Hair follicular keratinocyte (primary cell): ENCODE measurements around a stretch of chr10.

GRCh38 chr10:110583313-110583603 is 15.8 kb downstream of the SMC3 start:
- RAMPAGE, long total RNA = no peak

DNA sequence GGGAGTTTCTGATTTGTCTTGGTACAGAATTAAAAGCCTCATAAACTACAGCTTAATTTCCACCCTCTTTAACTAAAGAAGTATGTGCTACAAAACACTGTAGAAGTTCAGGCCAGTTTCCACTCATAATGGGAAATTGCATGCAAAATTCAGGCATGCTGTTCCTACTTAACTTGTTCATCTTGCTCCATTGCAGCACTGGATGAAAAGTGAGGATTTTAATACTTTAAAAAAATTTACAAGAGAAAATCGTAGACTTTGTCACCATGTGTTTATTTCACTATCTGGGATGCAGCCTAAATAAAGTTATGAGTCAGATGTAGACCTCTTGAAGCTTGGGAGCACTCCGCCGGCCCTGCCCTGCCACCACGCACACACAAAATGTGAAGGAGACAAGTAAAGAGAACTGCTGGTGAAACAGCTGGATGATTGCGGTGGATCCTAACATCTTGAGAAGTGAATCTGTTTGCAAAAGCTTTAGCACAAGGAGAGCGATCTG is 40.4 kb downstream of the RBM20 start:
- RAMPAGE, long total RNA = no peak

GRCh38 chr10:110699937-110700320 is 55.8 kb downstream of the RBM20 start:
- RAMPAGE, long total RNA = no peak

GRCh38 chr10:110764184-110765209 is 107.2 kb upstream of the PDCD4 start:
- RAMPAGE, long total RNA = no peak

DNA sequence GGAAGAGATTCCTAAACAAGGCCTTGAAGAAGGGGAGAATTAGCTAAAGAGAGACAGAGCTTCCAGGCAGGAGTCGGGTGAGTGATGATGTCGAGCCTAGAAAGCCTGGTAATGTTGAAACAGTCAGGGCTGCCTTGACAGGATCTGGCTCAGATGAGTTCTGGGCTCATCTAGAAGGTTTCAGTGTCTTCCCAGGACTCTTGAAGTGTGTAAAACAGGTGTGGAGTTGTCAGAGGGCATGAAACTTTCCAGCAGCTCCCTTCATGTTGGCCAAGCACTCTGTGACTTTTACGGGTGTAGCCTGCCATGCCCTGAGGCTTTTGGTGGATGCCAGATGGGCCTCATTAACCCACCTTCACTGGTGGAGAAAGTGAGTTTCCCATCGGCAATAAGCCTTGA is 66.5 kb upstream of the PDCD4 start:
- RAMPAGE, long total RNA = no peak

DNA sequence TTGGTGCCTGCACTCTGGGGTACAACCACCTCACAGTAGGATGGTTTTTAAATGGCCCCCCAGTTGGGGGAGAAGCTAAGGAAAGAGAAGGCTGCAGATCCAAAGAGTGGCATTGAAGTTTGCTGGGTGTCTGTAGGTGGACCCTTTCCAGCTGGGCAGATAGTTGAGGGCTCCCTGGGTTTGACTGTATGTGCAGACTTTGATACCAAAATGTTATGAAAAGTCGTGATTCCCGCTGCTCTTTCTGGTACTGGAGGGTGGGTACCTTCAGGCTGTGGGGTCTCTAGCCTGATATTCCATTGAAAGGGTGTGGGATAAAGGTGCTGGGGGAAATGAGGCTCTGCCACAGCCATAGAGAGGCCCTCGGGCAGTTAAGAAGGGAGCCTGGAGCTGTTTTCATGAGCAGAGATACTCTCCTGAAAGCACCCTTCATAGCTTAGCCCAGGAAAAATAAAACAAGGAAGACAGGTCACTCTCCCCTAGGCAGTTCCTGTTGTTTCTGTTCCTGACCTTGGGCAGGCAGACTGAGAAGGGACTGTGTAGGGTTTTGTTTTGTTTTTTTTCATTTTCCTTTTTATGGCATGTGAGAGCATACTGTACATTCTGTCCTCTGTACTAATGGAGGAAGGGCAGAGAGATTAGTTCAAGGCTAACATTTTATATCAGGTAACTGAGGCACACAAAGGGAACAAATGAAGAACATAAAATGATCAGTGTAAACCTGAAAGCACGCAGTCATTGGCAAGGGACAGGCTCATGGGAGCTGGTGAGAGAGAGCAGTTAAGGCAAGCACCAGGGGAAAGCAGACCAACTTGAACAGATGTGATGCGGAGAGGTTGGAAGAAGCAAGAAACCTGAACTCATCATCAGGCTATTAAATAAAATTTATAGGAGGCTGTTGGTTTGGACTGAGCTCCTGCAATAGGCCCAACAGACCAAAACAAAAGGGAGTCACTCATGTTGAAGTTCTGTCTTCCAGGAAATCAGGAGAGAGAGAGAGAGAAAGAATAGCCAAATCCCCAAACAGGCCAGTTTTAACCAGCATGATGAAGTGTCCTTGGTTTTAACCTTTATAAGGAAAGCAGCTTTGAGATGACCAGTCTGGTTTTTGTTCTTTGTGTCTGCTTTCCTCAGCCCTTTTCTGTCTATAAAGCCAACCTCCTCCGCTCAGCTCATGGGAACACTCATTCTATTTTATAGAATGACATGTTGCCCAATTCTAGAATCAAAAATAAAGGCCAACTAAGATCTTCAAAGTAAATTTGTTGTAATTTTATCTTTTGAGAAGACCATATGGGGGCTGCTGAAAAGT is 34.3 kb upstream of the PDCD4 start:
- RAMPAGE, long total RNA = no peak

GRCh38 chr10:110860450-110861279 is 11.1 kb upstream of the PDCD4 start:
- RAMPAGE, long total RNA = no peak

- RAMPAGE, long total RNA = no peak
Measured at GRCh38 chr10:110880054-110880508, 8.4 kb downstream of the PDCD4 start.

GRCh38 chr10:110897727-110898694 is 21.0 kb downstream of the BBIP1 start:
- RAMPAGE, long total RNA = no peak

DNA sequence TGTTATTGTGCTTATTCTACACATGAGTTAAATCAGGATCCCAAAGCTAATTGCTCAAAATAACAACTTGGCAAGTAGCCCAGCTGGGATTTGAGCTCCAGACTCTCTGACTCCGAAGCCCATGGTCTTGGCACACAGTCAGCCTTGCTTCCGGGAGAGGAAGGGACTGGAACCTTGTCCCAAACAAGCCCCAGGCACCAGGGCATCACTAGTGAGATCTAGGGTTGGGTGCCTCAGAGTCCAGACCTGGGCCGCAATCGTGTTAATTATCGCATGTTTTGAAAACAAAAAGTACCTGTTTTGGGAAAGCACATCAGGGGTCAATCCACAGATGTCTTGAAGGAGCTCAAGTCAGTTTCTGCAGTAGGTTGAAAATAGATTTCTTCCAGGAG is 101.4 kb downstream of the GPAM start:
- RAMPAGE, long total RNA = no peak

DNA sequence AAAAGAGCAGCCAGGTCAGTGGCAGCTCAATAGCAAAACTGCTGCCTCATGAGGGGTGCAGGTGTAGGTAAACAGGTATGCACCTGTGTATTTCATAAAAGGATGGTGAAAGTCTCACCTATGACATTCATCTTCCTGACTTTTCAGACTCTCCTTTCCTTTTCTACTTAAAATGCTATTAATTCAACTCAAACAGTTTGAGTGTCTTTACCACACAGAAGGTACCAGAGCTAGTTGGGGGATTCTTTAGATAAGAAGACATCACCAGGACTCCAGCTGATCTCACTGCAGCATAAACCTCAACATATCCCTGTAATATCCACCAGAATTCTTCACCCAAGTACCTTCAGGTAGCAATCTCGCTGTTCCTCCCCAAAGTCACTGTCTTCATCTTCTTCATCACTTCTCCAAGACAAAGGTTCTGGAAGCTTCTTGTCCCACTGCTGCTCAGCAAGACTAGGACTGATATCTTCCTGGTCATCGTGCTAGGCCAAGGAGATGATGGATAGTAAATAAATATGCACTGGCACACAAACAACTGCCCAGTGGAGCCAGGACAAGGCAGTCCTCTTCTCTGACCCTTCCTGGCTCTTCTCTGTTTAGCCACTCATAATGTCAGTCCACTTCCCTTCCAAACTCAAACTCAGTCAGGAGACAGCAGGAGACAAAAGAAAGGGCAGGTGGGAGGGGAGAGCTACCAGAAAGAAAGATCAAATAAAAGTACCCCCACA is 26.5 kb downstream of the GPAM start:
- RAMPAGE, long total RNA = no peak

DNA sequence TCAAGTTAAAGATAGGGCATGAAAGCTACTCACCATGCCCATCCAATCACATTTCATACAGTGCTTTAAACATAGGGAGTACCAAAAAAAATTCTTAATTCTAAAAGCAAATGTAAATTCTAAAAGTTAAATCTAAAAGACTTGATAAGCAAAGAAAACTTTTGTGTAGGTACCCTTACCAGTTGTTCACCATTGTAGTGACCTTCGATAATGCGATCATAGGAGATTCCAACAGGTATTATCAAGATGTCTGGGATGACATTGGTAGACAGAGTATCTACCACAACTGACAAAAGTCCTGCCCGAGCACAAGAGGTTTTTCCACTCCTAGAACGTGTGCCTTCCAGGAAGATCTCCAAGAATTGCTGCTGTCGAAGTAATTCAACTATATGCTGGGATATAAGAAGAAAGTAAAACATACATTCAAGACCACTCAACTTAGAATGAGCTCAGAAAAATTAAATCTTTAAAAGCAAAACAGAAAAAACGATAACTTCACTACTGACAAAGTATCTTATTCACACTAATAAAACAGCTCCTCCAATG is 15.4 kb downstream of the GPAM start:
- RAMPAGE, long total RNA = no peak

GRCh38 chr10:112374422-112374870 is 530 bp downstream of the ACSL5 start:
- RAMPAGE, long total RNA = no peak

- RAMPAGE, long total RNA = no peak
Measured at GRCh38 chr10:112413112-112413518, 33.6 kb downstream of the ZDHHC6 start.

- RAMPAGE, long total RNA = no peak
Measured at GRCh38 chr10:112460777-112461499, 13.9 kb downstream of the VTI1A start.

DNA sequence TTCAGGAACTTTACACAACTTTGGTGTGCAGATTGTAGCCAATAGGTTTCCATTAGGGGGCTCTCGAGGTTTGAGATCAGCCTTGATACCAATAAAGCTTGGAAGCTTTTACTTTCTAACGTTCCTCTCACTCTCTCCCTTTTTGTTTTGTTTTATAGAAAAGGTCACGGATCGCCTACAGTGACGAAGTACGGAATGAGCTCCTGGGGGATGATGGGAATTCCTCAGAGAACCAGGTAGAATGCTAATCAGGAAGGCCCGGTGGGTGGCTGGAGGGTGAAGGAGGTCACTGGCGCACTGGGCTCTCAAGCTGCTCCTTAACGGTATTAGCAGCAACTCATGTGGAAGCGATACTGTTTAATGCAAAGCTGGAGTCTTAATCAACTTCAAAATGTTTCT is 79.9 kb downstream of the VTI1A start:
- RAMPAGE, long total RNA = no peak

DNA sequence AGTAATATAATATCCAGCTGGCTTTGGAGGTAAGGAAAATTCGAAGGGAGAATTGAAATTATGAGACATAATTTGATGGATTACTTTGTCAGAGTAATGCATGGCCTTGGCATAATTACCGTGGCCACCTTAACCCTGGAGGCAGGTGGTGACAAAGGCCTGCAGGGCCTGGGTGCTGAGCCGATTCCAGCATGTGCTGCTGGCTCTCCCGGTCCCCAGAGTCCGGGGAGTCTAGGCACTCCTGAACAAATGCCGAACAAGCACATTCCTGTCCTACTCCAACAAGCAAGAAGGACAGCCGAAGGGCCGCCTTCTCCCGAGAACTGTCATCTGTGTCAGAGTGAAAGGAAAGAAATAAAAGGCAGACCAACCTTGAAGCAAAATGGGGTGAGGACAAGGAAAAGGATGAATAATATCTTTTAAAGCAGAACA is 166.4 kb upstream of the TCF7L2 start:
- RAMPAGE, long total RNA = no peak

- RAMPAGE, long total RNA = no peak
Measured at GRCh38 chr10:112803737-112804416, 146.2 kb upstream of the TCF7L2 start.

GRCh38 chr10:112835797-112836500 is 114.1 kb upstream of the TCF7L2 start:
- RAMPAGE, long total RNA = no peak

DNA sequence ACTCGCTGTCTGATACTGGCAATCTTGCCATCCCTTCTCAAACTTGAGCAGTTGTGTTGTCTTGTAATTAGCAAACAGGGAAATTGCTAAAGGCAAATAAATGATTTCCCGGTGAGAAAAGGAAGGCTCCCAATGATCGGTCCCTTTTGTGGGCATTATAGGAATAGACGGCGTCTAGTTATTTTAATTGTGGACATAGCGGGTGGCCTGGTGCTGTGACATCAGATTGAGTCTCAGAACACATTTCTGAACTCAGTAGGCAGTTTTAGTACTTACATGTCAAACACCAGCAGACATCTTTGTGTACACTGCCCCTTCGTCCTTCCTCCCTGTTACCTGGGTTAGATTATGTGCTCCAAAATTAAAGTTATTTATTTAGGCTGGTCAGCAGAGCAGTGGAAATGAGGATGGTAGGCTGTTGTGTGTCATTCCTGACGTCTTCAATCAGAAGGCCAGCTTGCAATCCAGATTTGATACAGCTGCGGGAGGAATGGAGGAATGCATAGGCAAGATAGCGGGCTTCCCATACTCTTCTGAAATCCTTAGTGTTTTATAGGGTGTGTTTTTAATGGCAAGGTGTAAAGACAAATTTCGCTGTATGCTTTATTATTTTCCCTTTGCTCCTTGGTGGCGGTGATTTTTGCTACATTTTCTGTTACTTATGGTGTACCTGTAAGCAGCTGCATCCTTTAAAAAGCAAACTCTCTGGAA is 3.7 kb downstream of the TCF7L2 start:
- RAMPAGE, long total RNA = no peak